Rectum (tissue), 1 donor: Measurements from ENCODE around the genes TRPM5 and CHRNA10.

DNA sequence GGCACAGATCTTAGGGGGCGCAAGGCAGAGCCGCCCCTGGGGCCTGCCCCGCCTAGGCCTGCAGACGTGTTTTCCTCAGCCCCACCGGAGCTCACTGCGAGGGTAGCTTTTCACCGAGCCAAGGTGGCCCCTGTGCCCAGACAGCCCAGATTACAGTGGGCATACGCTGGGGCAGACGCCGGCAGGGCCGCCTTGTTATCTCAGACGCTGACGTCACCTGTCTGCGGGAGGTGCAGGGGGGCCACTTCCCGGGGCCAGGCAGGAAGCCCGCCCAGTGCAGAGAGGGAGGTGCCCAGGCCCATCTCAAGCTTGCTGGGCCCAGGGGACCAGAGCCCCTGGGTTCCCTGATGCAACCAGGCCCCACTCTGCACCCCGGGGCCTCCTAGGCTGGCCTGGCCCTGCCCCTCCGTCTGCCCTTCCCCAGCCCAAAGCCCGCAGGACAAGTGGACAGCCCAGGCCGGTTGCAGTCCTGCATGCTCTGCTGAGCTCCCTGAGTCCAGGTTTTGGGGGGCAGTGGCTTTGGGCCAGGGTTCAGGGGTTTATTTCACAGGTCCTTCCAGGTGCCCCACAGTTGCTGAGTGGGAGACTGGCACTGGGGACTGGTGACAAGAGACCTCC lies 38.7 kb downstream of the IGF2 start:
- PRO-cap, result no peak

GRCh38 chr11:2109092-2109969 lies 29.9 kb downstream of the IGF2 start:
- PRO-cap, result no peak

DNA sequence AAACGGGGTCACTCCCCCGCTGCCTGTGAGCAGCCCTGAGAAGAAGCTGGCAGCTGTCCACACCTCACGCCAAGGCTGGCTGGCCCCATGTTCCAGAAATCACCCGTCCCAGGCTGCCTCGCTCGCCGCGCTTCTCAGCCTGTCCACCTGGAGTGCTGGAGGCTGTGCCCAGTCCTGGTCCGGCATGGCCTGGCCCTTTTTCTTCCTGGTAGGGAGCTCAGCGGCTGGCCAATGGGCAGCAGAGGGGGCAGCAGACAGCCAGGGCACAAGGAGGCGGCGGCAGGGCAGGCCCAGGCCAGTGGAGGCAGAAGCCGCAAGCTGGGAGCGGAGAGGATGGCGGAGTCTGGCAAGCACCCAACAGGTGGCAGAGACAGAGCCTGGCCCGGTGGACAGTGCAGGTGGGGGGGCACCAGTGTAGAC lies 37.1 kb upstream of the TH start:
- PRO-cap, result unidirectional peak, minus-strand start at position 71 of the sequence

- PRO-cap, result no peak
These were observed 7.3 kb upstream of the CD81 start for GRCh38 chr11:2369645-2370343.

DNA sequence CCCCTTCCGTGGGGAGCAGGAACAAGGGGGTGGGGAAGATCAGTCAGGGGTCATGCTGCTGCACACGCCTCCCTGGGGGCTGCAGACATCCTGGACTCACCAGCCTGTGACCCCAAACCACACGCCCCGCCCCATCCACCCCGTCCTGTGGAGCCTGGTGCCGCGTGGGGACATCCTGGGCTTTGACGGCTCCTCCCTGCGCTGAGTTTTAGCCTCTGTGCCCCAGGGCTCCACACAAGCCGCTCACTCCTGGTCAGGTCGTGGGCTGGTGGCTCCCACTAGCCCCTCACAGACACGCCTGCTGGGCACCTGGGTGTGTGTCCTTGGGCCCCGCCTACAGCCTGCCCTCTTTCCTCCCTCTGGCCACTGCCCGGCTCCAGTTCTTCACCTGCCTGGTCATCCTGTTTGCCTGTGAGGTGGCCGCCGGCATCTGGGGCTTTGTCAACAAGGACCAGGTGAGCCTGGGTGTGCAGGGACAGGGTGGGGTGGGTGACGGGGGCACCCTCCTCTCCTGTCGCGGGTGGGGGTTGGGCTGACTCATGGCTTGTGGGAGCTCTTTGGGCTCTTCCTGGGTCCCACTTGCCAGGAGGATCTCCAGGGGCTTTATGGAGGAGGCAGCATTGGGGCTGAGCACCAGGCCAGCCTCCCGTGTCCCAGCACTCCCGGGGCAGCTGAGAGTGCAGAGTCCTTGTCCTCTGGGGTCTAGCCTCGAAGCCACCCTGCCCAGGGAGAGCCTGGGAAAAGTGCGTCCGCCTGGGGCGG lies 5.8 kb upstream of the TSSC4 start:
- PRO-cap, result no peak

DNA sequence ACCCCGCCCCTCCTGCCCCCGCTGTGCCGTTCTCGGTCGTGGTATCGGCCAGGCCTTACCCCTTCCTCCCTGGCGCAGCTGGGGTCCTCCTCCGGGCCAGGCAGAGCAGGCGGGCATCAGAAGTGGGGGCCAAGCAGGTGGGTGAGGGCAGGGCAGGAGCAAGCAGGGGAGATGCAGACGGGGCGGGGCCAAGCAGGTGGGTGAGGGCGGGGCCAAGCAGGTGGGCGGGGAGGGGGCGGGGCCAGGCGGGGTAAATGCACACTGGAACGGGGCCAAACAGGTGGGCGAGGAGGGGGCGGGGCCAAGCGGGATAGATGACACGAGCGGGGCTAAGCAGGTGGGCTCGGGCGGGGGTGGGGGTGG lies at the start of gene TRPM5:
Gene TRPM5, minus strand, starts transcription at position 143 of the 363 bp plus-strand sequence.
- PRO-cap, result bidirectional peak, plus-strand start at position 287 of the sequence, minus-strand start at position 173 of the sequence

DNA sequence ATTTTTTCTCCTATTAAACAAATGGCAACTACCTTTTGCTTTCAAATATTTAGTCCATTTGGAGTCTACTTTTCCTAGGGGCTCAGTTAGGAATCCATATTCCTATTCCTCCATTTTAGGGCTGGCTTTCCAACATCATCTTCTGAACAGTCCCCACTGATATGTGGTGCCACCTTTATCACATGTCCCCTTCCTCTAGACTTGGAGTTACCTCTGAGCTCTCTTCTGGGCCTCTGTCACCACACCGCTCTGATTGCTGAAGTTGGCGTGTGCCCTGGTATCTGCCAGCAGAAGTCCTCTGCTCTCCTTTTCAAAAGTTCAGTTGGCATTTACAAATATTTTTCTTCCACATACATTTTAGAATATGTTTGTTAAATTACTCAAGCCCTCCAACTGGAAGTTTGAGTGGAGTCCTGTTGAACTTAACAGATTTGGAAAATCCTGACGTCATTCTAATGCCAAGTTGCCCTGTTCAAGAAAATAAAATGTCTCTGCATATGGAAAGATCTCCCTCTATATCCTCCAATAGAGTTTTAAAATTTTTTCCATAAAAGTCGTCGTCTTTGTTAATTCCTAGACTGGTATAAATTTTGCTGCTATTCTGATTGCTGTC lies 189.3 kb downstream of the CDKN1C start:
- PRO-cap, result no peak

DNA sequence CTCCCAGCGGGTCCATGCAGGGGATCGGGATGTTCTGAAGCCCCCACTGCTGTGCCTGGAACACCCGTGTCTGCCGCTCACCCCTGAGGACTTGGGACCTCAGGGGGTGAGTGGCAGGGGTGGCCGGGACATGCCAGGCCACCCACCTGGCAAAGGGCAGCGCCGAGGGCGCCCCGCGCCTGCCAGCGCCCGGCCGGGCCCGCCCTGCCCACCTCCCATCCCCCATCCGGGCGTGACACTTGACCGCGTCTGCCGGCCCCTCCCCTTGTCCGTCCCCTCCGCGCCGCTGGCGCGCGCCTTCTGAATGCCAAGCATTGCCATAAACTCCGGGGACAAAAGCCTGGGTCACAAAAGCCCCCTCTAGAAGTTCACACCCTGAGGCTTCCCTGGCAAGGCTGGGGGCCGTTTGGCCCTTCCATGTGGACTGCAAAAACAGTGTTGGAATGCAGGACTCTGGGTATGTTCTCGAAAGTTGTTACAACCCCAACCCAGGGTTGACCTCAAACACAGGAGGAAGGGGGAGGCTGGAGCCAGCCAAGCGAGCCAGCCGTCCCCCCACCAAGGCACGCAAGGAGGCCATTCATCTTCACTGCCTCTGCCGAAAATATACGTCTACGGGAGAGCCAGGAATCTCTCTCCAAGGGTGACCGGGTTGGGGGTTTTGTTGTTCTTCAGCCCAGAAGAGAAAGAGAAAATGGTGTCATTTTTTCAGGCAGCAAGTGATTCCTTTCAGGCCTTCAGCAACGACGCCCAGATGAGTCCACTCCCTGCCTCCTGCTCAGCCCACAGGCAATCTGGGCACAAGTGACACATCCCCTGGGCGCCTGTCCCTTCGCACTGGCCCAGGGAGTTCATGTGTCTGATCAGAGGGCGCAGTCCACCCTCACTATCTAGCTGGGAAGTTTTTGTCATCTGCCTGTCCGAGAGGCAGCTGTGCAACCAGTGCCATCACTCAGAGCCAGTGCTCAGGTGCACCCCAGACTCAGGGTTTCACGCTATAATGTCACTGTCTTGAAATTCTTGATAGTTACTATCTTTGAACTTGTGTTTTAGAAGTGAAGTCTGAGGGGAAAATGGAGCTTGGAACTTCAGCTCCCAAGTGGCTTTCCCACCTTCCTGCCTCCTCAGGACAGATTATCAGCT lies 184.6 kb downstream of the CDKN1C start:
- PRO-cap, result bidirectional peak, plus-strand start at position 314 of the sequence, minus-strand start at position 214 of the sequence

DNA sequence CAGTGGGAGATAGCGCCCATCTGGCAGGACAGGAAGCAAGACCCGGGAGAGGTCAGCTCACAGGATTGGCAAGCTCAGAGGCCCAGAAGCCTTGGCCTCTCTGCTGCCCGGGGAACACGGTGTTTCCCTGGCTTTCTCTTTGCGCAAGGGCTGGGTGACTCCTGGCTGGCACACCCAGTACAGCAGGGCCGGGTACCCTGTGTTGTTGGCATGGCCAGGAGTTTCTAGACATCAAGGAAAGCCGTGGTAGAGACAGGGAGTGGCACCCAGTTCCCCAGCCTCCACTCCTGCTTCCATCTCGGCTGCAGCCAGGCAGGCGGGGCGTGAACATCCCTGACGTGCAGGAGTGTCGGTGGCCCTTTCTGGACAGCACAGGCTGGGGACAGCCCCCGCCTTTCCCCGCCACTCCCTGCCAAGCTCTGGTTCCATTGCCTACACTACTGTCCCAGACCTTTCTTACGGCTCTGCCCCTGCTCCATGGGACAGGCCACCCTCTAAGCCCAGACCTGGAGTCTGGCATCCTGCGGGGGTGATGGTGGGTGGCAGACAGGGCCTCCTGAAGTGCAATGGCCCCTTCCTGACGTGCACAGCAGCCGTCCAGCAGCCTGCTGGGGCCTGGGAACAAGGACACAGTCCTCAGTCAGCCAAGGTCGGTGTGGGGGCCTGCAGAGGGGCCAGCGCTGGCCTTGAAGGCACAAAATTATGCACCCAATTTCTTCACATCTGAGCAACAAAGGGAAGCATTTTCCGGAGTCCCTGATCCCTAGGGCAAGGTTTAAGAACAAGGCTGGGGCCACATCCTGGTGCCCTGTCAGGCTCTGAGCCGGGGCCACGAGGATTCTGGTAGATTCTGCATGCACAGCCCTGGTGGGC lies 106.2 kb downstream of the CDKN1C start:
- PRO-cap, result no peak

GRCh38 chr11:2790971-2792289 lies 94.1 kb downstream of the CDKN1C start:
- PRO-cap, result bidirectional peak, plus-strand start at chr11:2791880, minus-strand start at chr11:2791799

GRCh38 chr11:2828550-2829103 lies 56.9 kb downstream of the CDKN1C start:
- PRO-cap, result no peak

GRCh38 chr11:2869115-2869727 lies 16.4 kb downstream of the CDKN1C start:
- PRO-cap, result no peak

DNA sequence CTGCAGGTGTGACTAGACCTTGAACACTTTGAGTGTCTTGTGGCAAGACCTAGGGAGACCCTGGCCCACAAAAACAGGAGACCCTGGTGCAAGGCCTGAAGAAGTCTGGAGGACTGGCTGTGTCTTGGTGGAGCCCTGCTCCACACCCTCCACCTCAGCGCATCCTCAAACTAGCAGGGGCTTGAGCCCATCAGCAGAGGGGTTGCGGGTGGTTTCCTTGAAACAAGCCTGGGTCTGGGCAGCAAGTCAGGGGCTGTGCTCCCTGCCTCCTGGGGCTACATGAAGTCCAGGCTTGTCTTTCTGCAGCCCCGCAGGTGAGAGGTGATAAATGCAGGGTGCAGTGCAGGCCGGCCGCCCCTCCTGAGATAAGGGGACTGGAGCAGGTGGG lies 2.9 kb downstream of the CDKN1C start:
- PRO-cap, result no peak

GRCh38 chr11:2911902-2912189 lies 9.8 kb downstream of the SLC22A18 start:
- PRO-cap, result bidirectional peak, plus-strand start at chr11:2912011, minus-strand start at chr11:2911964; bidirectional peak, plus-strand start at chr11:2912077, minus-strand start at chr11:2912087

GRCh38 chr11:2990575-2990952 lies 1.6 kb downstream of the NAP1L4 start:
- PRO-cap, result no peak

- PRO-cap, result no peak
These were observed 20.3 kb downstream of the CARS1 start for GRCh38 chr11:3036911-3037405.

DNA sequence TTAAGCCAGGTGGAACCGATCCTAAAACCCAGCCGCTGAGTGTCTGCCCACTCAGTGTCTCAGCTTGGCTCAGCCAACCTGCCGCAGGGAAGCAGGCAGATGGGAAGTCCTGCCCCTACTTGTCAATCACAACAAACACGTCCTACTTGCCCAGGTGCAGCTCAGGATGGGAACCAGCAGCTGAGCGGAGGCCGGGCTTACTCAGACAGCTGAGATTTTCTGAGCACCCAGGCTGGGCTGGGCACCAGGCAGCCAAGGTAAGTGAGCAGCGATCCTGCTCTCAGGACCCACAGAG lies 34.5 kb downstream of the OSBPL5 start:
- PRO-cap, result no peak

DNA sequence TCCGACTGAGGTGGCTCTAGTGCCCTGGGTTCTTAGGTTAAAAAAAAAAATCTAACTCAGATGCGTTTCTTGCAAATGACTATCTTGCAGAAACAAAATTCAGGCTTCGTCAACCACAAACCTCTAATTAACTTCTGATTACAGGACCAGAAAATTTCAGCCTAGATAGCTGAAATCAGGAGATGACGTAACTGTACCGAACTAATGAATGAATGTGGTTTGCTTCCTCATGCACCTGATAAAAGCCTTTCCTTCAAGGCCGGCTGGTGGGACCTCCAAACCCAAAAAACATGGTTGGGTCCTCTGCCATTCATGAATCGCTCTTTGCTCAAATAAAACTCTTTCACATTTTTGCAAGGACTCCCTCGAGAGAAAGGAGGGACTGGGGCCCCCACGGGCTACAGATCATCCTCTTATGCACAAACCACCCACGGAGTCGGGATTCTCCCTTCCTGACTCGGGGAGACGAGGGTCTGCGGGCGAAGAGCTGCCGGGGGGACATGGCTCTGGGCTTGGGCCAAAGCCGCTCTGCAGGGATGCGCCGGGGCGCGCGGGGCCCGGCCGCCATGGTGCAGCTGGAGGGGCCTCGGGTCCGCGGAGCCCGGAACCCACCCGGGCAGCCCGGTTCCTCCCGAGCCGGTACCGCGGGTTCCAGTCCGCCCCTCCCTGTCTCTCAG lies 469 bp downstream of the ZNF195 start:
- PRO-cap, result unidirectional peak, plus-strand start at position 455 of the sequence

DNA sequence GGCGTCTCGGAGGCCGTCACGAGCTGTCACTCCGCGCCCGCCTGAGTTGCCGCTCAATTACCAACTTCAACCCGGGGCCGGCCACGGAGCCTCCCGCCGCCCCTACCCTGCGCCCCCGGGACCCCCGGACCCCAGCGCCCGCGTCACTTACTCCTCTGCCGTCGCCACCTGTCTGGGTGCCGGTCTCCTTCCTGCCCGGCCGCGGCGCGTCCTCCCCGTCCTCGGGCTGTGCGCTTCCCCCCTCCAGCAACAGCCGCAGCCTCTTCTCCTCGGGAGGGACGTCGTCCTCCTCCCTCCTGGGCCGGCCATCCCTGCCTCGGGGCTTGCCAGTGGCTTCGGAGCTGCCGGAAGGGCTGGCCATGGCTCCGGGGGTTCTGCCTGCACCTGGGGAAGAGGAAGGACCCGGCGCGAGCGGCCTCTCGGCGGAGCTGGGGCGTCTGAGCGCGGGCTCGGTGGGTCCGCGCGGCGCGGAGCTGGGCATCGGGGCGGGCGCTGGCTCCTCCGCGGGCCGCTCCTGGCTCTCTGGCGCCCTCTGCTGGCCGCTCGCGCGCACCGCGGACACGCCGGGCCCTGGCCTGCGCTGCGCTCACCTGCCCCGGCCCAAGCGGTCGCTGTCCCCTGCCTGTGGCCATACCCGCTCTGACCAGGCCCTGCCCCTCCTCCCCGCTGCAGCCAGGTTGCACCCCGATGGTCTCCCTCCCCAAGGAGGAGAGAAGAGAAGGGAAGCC lies 60.9 kb downstream of the ART5 start:
- PRO-cap, result unidirectional peak, minus-strand start at position 494 of the sequence

- PRO-cap, result no peak
These were observed at the start of gene CHRNA10 for GRCh38 chr11:3671160-3671535. CHRNA10 (minus strand) TSS chr11:3671384.